Paraaortic lymph node (tissue), 1 donor: ENCODE results near the genes AATF and DUSP14.

GRCh38 chr17:36642601-36642862, 41.1 kb downstream of the MRM1 start:
- PRO-cap: no peak

DNA sequence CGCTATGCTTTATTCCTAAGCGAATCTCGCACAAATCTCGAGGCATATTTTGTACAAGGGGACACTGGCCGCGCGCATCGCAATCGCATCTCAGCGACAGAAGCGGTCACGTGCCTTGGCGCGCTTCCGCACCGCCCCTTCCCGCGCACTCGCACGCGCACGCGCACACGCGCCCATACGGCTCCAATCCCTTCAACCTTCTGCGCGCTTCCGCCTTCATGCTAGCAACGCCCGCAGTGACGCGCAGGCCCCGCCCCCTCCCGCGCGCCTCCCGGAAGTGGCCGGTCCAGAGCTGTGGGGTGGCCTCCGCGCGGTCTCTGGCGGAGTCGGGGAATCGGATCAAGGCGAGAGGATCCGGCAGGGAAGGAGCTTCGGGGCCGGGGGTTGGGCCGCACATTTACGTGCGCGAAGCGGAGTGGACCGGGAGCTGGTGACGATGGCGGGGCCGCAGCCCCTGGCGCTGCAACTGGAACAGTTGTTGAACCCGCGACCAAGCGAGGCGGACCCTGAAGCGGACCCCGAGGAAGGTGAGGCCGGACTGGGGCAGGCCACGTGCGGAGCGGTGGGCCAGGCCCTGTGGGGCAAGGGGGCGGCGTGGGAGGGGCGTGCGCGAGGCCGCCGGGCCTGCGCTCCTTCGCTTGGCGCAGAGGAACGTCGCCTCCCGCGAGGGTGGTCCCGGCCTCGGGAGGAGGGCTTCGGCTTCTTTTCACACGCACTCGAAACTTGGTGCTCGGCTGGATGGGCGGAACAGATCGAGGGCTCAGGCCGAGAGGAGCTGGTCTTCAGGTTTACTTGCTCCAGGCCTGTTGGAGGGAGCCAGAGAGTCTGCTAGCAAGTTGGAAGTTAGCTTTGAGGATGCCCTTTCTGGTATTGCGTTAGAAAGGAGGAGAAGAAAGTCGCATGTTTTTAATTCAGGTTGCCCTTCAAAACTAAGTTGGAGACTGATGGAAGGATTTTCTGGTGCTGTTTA, at the start of gene AATF:
AATF (plus strand) TSS at position 265 of the 970 bp plus-strand sequence.
- PRO-cap: bidirectional peak, plus-strand start at position 284 of the sequence, minus-strand start at position 92 of the sequence

GRCh38 chr17:37089915-37090543, 141.3 kb downstream of the AATF start:
- PRO-cap: unidirectional peak, plus-strand start at chr17:37090389

- PRO-cap: bidirectional peak, plus-strand start at chr17:37489893, minus-strand start at chr17:37489725
Observed at GRCh38 chr17:37489519-37489982, at the start of gene DUSP14. TSS of gene DUSP14 (plus strand) at chr17:37489891.

GRCh38 chr17:37512541-37513431, 23.1 kb downstream of the DUSP14 start:
- PRO-cap: no peak

GRCh38 chr17:37586381-37586614, 22.9 kb downstream of the SYNRG start:
- PRO-cap: no peak

GRCh38 chr17:37648552-37649339, 5.5 kb upstream of the DDX52 start:
- PRO-cap: no peak

DNA sequence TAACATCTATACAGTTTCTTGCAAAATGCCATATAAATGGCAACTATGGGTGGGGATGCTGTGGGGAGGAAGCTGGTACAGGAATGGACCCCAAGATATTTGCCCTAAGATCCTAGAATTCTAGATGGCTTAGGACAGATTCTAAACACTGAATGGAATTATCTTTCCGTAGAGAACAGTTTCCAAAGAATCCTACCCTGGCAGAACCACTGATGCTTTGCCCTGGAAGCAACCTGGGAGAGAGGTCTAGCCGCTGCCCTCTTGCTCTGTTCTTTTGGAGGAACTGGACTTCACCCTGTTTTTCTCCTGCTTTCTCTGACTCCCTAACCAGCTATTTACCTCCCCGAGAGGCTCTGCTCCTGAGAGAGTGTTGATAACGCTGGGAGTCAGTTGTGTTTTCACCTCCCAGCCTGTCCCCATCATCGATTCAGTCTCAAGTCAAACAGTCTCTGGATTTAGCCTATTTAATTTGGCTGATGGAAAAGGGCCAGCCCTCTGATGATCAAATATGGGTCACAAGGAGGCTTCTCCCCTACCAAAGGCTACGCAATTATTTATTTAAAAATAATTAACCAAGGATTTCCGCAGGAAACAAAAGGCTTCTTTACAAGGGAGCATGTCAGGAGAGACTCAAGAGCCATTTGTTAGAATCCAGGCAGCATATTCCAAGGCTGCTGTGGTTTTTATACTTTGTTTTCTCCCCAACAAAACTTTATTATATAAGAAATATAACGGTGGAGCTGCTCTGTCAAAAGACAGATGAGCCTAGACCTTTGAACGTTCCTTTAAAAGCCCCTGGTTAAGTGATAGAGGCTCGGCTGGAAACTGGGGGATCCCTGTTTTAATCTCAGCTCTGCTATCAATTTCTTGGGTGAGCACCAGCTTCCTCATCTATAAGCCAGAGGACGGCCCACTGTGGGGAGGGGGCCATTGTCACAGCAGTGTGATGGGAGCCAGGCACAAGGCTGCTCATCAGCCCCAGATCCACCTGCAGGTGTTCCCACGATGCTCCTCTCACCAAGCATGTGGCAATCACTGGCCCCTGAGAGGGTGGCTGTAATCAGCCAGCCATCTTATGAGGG, 31.7 kb downstream of the HNF1B start:
- PRO-cap: no peak

DNA sequence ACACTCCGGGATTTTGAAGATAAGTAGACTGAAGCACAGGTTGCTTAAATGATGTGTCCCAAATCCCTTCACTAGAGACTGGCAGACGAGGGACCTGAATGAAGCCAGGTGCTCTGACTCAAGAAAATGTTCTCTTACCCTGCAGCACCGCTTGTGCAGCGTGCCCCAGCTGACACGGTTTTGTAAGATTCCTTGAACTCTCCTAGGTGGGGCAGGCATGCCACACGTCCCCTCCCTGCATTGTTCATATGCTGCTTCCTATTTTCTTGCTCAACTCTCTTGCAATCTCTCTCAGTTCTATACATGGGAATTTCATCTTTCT, 22.1 kb upstream of the HNF1B start:
- PRO-cap: no peak

DNA sequence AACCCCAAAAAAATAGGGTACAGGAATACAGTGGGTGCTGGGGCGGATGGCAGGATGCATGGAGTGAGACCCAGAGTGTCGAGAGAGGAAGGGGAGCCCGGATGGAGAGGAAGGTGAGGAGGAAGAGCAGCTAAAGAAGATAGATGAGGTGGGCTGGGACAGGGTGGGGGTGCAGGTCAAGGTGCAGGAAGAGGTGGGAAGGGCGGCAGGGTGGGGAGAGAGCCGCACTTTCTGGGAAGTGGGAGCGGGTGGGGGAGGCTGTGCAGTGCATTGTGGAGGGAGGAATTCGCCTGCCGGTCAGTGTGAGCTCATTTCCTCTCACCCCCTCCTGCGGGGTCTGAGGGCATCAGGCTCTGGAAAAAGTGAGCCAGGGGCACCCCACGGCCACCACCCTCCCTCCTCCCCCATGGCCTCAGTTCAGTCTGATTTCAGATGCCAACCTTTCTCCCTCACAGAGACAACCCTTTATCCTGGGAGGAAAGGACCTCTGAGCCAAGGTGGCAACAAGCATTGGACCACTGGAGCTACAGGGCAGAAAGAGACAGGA, 2.5 kb upstream of the ARHGAP23 start:
- PRO-cap: bidirectional peak, plus-strand start at position 356 of the sequence, minus-strand start at position 272 of the sequence

DNA sequence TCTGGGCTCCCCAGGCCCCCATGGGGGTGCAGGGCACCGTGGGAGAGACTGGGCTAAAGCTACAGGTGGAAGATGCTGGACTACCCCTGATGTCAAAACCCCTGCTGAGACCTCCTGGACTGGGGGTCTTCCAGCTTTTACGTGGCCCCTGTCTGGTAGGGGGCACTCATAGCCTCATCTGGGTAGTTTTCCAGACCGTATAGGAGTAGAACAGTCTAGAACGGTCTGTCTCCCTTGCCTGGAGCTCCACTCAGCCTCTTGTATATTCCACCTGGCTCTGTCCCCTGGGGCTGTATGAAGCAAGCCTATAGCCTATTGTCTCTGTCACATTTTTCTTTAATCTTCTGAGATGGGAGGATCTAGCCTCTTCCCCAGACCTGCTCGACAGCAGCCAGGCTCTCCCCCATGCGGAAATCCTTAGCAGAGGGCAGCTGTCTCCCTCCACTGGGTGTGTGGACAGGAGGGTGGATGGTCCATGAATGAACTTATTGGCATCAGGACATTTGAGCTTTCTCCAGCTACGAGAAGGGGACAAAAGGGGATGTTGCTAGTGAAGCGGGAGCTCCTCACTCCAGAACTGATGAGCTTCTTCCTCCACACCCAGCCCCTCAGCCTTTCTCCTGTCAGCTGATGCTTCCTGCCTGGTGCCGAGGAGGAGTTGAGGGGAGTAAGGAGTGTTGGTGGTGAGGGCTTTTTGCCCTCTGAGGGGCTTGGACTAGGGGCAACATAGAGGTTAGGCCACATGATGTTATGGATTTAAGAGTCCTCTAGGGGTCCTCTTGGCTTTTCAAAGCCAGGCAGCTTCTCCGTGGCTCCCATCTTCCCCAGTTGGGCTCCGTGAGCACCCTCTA, 27.8 kb downstream of the ARHGAP23 start:
- PRO-cap: unidirectional peak, minus-strand start at position 579 of the sequence

- PRO-cap: no peak
Observed at GRCh38 chr17:38484126-38484495, 55.8 kb downstream of the ARHGAP23 start.

DNA sequence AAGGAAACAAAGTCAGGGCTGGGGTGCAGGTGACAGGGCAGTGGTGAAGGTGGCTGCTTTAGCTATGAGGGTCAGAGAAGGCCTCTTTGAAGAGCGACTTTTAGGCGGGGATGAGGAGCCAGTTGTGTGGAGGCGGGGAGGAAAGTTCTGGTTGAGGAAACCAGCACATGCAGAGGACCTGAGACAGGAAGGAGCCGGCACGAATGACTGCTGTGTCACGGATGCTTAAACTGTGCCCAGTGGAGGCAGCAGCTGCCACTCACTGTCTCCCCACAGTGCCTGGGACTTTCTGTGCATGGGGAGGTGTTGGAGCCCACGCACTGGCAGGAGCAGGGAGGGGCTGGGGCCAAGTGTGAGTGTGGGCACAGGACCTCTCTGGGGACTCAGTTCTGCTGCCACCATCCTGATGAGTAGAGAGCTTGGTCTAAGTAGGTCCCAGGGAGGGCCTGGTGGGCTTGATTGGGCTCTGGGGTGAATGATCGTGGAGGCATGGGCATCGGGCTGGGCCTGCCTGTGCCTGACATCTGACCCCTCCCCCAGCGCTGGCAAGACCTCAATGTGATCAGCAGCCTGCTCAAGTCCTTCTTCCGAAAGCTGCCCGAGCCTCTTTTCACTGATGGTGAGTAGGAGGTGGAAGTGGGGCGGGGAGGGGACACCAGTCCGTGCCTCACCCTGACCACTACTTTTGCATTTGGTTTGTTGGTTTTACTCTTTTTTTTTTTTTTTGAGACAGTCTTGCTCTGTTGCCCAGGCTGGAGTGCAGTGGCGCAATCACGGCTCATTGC, 57.5 kb downstream of the ARHGAP23 start:
- PRO-cap: no peak

- PRO-cap: no peak
Observed at GRCh38 chr17:38511164-38512123, 83.2 kb downstream of the ARHGAP23 start.

DNA sequence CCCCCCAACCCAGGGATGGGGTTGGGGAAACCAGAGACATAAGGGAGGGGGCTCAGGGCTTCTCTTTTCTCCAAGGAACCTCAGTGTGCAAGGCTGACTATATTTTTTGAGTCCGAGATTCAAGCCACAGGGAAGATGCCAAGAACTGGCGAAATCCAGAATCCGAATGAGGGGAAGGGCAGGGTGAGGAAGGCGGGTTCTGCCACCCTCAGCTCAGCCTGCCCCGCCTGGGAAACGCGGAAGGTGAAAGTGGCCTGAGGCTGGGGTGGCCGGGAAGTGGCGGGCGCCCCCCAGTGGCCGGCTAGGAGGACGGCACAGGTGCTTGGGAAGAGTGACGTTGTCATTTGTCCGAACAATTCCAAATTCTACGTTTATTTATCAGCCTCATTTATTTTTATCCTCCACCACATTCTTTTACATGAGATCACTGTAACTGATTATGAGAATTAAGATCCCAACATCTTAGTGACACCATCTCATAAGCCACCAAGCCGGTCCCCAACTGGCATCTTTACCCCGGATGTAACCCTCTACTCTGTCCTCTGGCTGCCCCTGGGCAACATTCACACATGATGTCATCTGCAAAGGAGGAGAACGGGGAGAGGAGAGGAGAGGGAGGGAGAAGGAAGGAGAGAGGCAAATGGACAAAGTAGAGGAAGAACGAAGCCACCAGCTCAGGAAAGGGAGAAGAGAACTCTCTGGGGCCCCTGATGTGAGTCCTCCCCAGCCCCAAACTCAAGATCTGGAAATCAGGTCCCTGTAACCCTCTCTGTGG, 21.3 kb downstream of the SRCIN1 start:
- PRO-cap: no peak

GRCh38 chr17:38606367-38606887, 675 bp upstream of the SRCIN1 start:
- PRO-cap: no peak

DNA sequence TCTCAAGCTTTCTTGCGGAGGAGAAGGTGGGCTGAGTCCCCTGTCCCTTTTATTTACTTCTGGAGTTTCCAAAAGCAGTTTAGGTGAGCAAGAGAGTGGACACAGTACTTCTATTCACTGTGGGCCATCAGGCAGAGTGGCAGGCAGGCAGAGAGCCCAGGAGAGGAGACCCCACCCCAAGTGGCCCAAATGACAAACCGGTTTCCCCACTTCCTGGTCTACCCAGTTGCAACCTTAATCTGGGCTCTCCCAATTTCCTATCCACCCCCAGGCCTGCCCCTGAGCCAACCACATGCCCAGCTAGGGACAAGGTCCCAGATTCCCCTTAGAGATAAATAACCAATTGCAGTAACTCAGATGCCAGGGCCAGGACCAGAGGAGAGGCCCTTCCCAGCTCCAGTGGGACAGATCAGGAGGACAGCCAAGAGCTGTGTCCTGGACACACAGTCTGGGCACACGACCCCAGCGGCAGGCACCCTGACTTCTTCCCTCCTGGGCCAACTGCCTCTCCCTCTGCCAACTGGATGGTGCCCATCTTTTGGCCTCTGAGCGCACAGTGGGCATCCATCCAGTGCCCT, 1.2 kb upstream of the SRCIN1 start:
- PRO-cap: no peak

- PRO-cap: no peak
Observed at GRCh38 chr17:38609018-38609863, 3.5 kb upstream of the SRCIN1 start.

DNA sequence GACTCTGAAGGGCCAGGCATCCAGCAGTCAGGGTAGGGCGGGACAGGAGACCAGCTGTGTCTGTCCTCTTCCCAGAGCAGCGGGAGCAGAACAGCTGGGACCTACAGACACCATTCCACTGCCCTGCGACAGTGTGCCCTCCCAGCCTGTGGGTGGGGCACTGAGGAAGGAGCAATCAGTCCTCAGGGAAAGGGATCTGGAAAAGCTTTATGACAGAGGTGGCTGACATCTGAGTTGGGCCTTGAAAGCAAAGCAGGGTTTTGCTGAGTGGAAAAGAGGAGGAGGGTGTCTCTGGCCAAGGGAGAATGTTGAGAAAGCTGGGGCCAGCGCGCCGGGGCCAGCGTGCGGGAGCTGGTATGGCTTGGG, 11.5 kb upstream of the SRCIN1 start:
- PRO-cap: no peak

- PRO-cap: unidirectional peak, minus-strand start at chr17:38702092; bidirectional peak, plus-strand start at chr17:38702470, minus-strand start at chr17:38702368
Observed at GRCh38 chr17:38701874-38702911, 2.9 kb upstream of the MLLT6 start.